HTR-8/SVneo (cell line): ENCODE measurements around a stretch of chr16.

DNA sequence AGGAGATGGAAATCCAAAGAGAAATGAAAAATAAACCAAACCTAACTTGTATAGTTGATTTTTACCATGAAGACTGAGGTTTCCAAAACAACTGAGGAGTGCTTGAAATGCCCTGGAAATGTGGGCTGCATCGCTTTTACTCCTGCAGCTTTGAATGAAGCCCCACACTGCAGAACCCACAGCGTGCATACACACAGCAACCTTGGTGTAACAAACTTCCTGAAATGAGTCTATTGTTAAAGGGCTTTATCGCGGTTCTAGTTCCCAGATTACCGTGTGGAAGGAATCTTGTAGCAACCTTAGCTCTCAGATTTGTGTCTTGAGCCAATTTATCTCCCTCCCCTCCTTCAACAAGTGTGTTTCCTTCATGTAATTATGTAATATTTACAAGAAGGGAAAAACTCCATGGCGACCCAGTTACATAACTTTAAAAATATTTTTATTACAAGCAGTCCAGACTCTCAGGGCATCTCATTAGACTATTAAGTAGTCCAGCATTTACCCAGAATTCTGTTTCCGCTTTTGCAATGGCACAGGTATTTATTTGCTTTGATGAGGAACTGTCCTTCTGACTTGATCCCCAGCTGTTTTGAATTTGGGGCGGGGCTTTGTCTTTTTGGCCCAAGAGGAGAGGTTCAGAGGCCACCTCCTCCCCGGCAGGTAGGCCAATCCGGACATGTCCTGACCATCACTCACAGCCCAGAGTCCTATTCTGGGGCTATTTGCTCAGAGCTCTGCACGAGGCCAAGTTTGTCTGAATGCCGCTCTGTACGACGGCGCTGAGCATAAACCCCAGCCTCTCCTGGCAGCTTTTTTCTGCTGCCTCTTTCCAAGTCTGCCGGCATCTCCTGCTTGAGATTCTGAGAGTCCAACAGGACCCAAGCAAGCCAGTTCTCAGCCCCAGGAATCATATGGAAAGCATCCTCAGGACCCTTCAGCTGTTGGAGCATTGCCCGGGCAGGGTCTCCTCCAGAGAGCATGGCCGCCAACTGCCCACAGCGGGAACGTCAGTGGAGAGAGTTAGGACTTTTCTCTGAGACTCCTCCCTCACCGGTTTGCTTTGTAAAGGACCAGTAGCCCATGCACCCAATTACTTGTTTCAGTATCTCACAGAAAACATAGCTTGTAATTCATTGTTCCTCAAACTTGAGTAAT is 35.6 kb downstream of the CLEC16A start:
- RRBS: 88% methylated on average over 4 of the region's 21 CpGs

DNA sequence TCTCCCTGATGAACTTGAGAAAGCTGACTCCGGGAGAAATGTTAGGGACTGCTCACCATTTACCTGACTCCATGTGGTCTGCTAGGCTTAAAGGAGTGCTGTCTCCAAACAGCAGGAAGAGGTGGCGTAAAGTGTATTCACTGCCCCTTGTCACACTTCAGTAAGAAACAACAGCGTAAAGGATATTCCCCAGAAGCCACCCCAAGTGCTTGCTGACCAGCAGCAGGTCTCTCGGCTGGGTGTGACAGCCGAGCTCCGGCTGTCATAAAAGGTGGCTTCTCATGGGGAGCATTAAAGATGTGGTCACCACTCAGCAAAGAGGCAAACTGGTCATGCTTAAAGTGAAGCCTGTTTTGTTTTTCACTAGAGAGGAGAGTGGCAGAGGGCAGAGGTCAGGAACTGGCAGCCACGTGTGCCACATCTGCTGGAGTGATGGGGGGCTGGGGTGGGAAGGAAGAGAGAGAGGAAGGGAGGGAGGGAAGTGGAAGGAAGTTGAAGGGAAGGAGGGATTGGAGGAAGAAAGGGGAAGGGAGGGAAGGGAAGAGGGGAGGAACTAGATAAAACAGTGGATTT is 119.2 kb downstream of the CLEC16A start:
- RRBS: no CpG with 5 or more reads among the region's 7 CpGs

GRCh38 chr16:11094818-11095405 is 150.5 kb downstream of the CLEC16A start:
- RRBS: no CpG with 5 or more reads among the region's 7 CpGs

- RRBS: no CpG with 5 or more reads among the region's 7 CpGs
Observed at GRCh38 chr16:11131750-11132079, 124.3 kb downstream of the SOCS1 start.

DNA sequence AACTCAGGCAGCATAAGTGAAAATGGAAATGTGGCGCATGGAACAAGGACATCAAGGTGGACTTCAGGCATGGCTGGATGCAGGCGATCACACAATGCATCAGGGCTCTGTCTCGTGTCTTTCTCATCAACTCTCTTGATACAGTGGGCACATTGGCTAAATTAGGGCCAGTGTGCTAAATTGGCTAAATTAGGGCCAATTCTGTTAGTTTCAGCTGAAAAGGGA is 17.7 kb downstream of the SOCS1 start:
- RRBS: no CpG with 5 or more reads among the region's 3 CpGs

GRCh38 chr16:11240755-11241168 is 15.2 kb downstream of the SOCS1 start:
- RRBS: no CpG with 5 or more reads among the region's 7 CpGs

GRCh38 chr16:11396218-11396662 is 51.0 kb downstream of the RMI2 start:
- RRBS: 9% methylated on average over 2 of the region's 14 CpGs

- RRBS: no CpG with 5 or more reads among the region's 19 CpGs
Observed at GRCh38 chr16:11493578-11493918, 33.5 kb downstream of the ENSG00000188897 start.

DNA sequence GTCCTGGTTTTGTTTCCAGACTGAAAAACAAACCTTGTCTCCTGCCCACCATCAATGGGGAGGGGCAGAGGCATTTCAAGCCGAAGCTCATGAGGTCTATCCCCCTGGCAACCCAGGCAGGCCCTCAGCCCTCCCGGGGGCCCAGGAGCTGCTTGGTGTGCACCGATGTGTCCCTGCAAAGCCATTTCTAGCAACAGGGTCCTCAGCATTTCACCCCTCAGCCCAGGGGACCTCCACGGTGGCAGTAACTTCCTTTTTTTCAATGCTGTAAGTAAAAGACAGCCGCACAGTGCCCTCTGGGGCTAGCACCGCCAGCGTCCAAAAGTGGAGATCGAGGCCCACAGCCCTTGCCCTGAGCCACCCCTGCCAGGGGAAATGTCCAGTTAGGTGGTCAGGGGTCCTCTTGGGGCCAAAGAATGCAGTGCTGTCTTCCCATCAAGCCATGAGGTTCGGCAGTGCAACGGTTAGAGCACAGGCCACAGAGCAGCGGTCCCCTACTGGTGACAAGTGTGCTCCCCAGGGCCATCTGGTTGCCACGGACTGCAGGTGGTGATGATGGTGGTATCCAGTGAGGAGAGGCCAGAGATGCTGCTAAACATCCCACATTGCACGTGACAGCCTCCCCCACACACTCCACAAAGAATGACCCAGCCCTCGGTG is 20.2 kb downstream of the ENSG00000188897 start:
- RRBS: no CpG with 5 or more reads among the region's 14 CpGs

DNA sequence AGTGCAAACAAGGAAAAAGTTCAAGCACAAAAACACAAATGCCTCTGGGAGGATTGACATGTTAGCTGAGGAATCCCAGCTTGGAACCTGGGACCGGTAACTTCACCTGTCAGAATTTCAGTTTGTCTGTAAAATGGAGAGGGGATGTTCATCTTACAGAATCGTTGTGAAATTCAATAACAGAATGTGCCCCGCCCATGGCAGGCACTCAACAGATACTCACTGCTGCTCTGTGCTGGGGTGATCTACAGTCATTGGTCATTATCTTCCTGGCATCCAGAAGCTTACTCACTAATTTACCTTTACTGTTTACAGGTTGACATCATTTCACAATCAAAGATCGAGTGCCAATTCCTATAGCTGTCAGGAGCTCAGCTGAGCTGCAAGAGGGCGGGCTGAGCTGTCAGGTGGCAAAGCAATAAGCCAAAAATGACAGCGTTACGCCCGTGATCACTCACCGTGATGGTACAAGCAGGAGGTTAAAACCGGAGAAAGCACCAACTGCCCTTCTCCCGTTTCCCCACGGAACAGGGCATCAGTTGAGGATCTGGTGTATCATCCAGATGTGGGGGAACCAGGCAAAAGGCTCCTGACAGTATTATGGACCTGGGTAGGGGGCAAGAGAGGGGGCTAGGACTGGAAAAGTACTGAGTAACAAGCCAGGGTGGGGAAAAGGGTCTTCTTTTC is 8.4 kb upstream of the ENSG00000188897 start:
- RRBS: 100% methylated on average over 1 of the region's 12 CpGs

DNA sequence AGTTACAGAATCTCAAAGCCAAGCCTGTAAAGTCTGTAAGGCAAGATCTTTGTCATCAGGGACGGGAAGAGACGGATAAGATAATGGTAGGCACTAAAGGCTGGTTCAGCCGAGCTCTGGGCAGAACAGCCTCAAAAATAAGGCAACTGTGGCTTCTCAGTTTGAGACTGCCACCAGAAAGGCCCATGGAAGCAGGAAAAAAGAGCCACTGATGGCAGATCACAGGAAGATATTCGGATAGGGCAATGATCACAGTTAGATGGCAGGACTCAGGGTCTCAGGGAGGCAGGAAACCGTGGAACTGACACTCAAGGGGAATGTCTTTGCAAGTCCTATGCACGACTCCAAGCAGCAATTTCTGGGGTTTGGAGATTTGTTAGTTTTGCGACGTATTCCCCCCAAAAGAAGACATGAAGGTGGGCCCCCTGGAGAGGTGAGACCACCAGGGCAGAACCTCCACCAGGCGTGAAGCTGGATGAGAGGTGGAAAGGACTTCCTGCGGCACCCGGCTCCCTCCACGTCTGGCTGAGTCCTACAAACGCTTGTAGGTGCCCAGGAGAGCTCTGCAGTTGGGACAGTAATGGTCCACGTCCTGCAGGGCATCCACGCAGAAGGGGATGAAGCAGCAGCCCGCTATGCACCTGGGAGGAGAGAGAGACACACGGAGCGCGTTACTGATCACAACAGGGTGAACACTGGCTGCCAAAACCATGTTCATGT is 22.2 kb upstream of the ENSG00000188897 start:
- RRBS: no CpG with 5 or more reads among the region's 19 CpGs

DNA sequence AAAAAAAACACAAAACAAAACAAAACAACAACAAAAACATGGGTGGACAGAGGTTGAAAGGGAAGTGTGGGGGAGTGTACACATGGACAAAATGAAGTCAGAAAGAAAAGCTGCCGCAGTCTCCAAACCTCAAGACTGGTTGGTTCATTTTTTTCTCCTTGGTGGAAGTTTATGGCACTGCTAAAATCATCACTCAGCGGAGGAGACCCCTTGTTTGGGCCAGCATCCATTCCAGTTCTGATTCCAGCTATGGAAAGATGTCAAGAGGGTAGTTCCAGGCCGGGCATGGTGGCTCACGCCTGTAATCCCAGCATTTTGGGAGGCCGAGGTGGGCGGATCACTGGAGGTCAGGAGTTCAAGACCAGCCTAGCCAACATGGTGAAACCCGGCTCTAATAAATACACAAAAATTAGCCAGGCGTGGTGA is 19.3 kb downstream of the LITAF start:
- RRBS: no CpG with 5 or more reads among the region's 8 CpGs

- RRBS: no CpG with 5 or more reads among the region's 7 CpGs
Observed at GRCh38 chr16:11582226-11582883, 4.4 kb downstream of the LITAF start.

DNA sequence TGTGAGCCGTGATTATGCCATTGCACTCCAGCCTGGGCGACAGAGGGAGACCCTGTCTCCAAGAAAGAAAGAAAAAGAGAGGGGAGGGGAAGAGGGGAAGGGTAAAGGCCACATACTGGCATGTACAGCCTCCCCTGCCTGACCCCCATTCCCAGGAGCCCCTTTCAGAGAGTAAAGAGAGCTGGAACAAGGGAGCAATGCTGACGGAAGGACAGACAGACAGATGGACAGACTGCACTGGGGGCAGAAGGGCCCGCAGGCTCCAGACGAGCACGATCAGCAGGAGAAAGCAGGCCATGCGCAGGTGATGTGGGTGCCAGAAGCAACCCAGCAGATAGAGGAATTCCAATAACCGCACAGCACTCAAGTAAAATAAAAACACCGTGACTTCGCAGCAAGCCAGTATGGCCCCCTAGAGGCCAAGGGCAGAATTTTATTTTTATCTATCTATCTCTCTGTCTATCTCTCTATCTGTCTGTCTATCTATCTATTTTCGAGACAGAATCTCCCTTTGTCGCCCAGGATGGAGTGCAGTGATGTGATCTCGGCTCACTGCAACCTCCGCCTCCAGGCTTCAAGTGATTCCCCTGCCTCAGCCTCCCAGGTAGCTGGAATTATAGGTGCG is 27.0 kb upstream of the SNN start:
- RRBS: no CpG with 5 or more reads among the region's 15 CpGs

GRCh38 chr16:11664612-11665669 is 3.3 kb upstream of the SNN start:
- RRBS: no CpG with 5 or more reads among the region's 17 CpGs

GRCh38 chr16:11668585-11669532 is 604 bp downstream of the SNN start:
- RRBS: 25% methylated on average over 45 of the region's 107 CpGs

GRCh38 chr16:11676458-11677102 is 8.3 kb downstream of the SNN start:
- RRBS: no CpG with 5 or more reads among the region's 18 CpGs

DNA sequence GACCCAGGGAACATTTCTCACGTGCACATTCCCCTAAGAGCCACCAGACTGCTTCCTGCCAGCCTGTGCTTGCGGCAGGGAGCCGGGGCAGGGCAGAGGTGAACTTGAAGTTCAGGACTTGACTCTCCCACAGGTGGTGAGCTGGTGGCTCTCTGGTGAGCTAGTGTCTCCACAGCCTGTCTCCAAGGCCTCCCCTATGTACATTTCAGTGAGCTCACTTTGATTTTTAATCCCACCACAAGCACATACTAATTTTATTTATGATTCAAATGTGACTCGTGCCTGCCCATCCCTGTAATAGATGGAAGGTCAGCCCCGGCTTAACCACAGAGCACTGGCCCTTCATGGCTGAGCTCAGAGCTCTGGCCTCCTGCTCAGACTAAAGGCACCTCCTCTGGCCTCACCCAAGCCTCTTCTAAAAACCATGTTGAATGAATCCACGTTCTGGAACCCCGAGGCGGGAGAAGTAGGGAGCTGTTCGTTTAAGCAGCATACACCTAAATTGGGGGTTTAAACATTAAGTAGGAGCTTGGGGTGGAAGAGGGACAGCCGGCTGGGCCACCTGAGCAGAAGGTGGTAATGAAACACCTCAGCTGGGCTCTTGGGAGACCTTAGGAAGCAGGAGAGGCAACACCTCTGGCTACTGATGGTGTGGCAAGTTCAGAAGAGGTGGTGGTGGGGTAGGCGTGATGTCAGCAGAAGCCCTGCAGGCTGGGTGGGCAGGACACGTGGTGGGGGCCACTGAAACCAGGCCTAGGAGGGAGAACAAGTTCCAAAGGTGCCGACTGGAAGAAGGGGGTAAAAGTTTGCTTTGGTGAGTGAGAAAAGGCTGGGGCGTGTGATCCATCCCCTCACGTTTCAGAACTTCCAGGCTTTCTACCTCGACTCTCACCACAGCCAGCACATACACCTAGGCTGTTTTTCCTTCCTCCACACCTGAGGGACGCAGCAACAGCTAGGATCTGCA is 9.5 kb downstream of the SNN start:
- RRBS: no CpG with 5 or more reads among the region's 17 CpGs

GRCh38 chr16:11719498-11720315 is 22.9 kb downstream of the TXNDC11 start:
- RRBS: no CpG with 5 or more reads among the region's 5 CpGs

DNA sequence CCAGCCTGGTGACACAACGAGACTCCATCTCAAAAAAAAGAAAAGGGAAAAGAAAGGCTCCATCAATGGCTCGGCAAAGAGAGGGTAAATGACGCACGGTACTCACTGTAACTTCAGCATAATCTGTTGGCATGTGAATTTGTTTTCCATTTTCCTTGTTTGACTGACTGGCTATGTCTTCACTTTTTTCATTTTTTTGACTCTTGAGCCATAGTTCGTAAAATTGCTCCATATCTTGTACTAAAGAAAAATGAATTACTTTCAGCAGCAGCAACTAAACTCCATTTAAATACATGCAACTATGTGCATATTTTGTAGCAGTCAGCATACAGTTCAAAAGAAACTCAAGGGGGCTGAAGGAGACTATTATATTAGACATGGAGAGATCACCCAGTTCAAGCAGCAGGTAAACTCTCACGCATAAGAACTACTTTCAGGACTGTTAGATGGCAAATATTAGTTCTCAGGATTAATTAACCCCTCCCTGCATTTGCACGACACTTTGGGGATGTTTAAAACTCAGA is 13.5 kb upstream of the TXNDC11 start:
- RRBS: no CpG with 5 or more reads among the region's 7 CpGs